Metastatic Breast Carcinoma in the Ovary (tissue), 3 donors: ENCODE measurements around a stretch of chr6.

DNA sequence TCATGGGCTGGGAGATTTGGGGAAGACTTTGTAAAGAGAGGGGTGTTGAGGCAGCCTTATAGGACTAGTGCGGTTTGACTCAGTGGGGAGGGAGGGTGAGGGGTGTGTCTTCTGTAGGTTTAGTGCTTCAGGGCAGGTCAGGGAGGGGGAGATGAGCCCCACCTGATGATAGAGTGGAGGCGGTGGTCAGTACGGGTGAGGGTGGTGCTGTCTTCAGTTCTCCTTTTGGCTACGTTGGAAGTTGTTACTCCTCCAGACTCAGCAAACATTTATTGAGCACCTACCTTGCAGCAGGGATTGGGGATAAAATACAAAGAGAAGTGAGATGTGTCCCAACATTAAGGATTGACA lies 28.3 kb downstream of the DUSP22 start:
- PRO-cap, 3 experiments = no peak in any of the 3 experiments

- PRO-cap, 3 experiments = no peak in any of the 3 experiments
These were observed 45.5 kb downstream of the DUSP22 start for GRCh38 chr6:337617-338347.

GRCh38 chr6:393814-394250 lies 2.3 kb downstream of the IRF4 start:
- PRO-cap, 3 experiments = no peak in any of the 3 experiments

- PRO-cap, 3 experiments = peak in 1 of 3 experiments; most common minus-strand start chr6:672817 (in 1)
These were observed 15.6 kb upstream of the HUS1B start for GRCh38 chr6:672476-672993.

DNA sequence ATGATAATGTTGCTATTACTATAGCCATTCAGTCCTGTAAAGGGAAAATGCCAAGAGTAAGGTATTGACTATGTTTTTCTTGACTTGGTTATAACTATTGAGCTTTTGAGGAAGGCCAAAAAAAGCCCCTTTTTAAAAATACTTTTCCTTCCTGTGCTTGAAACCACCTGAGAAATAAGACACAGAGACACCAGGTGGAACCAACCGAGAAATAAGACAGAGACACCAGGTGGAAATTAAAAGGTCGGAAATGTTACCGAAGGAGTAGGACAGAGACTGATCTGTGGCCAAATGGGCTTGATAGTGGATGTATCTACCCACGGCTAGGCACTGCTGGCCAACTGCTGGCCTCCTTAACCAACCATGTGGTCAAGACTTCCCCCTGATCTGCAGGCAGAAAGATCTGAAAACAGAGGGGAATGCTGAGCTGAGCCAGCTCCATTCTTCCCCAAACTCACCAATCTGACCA lies 121.5 kb upstream of the EXOC2 start:
- PRO-cap, 3 experiments = no peak in any of the 3 experiments

GRCh38 chr6:1161352-1161708 lies 150.6 kb upstream of the FOXQ1 start:
- PRO-cap, 3 experiments = no peak in any of the 3 experiments

DNA sequence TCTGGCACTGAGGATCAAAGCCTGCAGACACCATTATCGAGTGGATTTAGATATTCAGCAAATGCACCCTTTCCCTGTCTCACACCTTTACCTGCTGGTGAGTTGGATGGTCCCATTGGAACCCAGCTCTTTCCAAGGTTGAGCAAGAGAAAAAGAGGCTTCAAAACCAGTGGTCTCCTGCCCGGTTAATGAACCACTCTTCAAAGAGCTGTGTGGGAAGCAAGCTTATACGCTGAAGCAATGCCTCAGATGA lies 83.5 kb upstream of the FOXQ1 start:
- PRO-cap, 3 experiments = no peak in any of the 3 experiments

GRCh38 chr6:1312438-1313053 lies 648 bp downstream of the FOXQ1 start:
- PRO-cap, 3 experiments = no peak in any of the 3 experiments

DNA sequence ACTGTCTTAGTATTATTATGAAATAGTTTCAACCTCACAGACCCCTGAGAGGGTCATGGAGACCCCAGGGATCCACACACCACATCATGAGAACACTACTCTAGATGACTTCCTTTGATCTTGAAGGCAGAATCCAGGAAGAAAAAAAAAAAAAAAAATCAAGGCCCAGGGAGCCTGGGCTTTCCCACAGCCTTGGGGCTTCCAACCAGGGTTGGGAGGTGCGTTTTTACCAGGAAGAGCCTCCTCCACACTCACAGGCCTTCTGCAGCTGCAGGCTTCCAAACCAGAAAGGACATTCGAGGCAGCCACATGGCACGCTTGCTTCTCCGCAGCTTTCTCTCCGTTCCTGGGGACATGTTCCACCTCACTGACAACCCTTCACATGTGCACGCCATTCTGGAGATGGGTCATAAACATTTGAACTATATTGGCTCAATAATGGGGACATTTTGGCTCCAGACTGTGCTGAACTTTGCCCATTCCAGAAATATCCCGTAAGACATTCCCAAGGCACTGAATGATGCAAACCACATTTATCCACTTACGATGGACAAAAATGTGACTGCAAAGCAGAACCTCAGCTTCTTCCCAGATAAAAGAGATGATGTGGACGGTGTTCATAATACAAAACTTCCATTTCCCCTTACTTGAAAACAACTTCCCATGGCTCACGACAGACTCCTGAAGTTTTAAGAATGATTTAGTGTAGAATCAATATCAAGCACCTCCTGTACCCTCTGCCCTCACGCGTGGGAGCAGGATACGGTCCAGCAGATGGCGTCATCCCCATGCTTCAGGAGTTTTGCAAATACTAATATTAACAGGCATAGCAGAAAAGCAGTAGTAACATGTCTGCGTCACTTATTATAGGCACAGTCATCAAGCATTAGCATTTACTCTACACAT lies 25.6 kb upstream of the FOXF2 start:
- PRO-cap, 3 experiments = no peak in any of the 3 experiments

DNA sequence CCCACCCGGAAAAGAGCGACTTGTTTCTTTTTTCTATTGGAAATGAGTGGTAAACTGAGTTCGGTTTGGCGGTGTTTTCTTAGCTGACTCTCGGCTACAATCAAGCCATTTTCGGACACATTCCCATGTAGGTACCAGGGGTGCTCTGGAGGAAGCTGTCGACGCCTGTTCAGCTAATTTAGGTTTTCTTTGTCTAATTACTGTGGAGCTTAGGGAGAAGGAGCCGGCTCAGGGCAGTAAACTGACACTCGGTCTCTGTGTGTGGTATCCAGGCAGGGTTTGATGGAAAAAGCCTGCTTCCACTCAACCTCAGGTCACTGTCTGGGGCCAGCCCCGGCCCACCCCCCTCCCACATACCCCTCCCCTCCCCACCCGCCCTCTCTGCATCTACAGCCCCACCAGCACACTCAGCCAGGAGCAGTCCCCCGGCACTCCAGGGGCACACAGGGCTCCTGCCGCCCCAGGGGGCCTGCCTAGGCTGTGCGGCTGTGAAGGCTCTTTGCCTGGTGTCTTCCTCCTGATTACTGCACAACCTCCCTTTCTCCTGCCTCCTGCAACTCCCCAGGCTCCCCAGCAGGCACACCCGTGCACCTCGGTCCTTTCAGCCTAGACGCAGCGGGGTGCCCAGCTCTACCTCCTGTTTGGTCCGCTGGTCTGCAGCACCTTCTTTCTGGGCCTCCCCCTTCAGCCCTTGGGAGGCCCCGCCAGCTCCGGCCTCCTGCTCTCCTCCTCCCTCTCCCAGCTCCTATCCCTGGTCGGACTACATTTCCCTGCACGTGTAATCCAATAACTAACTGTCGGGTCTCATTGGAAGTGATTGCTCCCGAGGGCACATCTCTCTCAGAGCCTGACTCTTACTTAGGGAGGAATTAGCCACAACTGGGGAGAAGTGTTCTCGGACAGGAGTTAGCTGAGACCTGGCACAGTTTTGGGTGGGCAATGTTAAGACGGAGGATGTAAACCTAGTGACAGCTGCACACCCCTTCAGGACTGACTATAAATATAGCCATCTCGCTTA lies 1.4 kb upstream of the FOXF2 start:
- PRO-cap, 3 experiments = peak in 1 of 3 experiments; most common plus-strand start position 404 of the sequence (in 1); most common minus-strand start position 281 of the sequence (in 1)

- PRO-cap, 3 experiments = no peak in any of the 3 experiments
These were observed 1.1 kb downstream of the FOXF2 start for GRCh38 chr6:1390449-1390814.

DNA sequence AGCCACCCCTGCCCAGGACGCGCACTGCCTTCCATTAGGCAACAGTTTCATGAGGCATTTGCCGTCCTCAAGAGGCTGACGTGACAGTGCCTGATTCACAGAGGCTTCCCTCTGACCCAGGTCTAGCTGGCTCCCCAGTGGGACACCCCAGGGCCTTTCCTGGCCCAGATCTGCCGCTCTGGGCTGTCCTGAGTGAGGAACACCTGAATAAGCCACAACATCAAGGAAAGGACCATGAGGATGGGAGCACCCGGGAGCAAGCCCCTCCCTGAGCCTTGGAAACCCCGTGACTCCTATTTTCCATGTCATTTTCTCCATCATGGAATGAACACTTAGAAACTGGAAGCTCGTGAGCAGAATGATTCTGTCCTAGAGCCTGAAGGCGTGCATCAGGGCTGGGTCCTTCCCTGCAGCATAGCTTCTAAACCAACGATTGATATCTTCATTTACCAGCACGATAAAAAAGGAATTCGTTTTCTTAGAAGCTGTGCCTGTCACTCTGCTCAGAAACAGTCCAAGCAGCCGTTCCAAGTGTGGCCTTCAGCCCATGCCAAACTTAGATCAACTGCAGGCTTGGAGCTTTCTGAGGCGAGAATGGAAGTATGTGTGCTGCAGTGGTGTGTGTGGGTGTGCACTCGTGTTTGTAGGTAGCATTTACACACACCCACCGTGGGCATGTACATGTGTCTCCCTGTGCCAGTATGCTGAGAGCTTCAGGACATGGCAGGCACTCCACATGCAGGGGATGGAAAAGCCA lies 83.2 kb upstream of the FOXC1 start:
- PRO-cap, 3 experiments = peak in 1 of 3 experiments; most common plus-strand start position 335 of the sequence (in 1); most common minus-strand start position 180 of the sequence (in 1)

DNA sequence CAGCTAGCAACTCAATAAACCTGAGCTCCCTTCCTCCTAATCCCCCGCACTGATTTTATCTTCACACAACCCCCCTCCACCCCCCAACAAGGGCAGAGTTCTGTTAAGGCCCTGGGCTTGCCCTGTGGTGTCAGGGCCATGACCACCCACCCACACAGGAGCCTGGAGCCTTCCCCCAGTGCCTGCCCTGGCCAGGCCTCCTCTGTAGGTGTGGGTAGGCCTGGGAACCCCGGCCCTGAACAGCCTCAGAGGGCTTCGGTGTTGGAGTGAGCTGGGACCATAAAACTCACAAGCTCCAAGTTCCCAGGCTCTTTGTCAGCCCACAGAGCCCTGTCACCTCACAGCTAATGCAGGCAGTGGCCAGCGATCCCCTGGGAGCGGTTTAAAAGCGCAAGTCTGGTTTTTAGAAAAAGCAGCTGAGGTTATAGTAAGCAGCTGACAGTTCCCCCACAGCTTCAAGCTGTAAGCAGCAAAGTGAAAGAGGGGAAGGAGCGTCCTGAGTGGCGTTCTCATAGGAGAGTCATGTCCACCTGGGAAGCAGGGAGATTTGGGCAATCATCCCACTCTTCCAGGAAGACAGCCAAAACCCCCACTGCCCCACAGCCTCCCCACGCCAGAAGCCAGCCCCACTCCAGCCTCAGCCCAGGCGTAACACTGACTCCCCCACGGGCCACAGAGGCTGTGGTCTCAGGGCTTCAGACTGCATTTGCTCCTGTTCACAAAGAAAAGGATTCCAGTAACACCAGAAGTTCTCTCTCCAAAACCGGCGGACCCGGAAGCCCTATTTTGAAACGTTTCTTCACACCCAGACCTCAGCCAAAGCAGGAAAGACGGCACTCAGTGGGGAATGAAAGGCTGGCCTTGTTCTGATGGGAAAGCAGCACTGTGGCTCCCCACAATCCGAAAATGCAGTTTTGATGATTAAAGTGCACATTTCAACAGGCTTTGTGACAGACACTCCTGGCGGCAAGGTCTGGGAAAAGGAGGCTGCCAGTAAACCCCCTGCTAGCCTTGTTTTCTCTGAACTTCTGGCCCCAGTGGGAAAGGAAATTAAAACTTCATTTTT lies 34.3 kb upstream of the FOXC1 start:
- PRO-cap, 3 experiments = peak in 2 of 3 experiments; most common plus-strand start position 808 of the sequence (in 2); most common minus-strand start position 532 of the sequence (in 1)

- PRO-cap, 3 experiments = no peak in any of the 3 experiments
These were observed 1.5 kb upstream of the FOXC1 start for GRCh38 chr6:1608162-1608652.

DNA sequence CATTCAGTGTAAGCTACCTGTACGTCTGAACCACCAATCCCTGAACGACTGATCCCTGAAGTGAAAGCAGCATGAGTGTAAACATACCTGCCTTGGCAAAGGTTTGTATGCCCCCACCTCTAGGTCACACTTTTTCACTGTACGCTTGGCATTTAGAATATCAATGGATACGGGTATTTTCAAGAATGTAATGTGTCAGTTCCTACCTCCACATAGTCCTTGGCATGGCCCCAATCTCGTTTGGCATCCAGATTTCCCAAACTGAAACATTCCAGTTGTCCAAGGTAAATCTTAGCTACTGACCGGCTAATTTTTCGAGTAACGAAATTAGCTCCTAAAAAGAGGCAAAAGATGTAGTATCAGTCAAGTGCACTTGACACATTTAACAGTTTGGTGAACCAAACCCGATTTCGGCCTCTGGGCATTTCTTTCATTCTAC lies 315.5 kb downstream of the GMDS start:
- PRO-cap, 3 experiments = no peak in any of the 3 experiments

GRCh38 chr6:1996013-1996613 lies 249.3 kb downstream of the GMDS start:
- PRO-cap, 3 experiments = no peak in any of the 3 experiments

GRCh38 chr6:2034960-2035644 lies 210.3 kb downstream of the GMDS start:
- PRO-cap, 3 experiments = no peak in any of the 3 experiments

DNA sequence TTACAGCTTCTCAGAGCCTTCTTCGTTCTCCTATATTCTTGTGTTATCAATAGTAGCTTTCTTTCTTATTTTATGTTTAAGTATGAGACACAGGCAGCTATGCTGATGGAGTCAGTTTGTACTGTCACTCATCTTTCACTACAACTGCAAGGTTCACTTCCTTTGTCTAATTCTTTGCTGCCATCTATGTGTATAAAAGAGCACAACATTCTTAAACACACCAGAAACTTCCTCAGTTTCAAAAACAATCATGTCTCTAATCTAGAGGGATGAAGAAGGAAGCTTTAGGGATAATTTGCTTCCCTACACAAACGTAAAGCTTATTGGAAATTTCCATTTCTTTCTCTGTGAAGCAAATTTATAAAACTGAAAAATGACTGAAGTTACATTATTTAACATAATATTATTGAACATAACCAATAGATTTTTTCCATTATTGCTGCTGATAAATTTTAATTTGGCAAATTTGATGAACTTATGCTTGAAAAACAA lies 141.1 kb downstream of the GMDS start:
- PRO-cap, 3 experiments = no peak in any of the 3 experiments

DNA sequence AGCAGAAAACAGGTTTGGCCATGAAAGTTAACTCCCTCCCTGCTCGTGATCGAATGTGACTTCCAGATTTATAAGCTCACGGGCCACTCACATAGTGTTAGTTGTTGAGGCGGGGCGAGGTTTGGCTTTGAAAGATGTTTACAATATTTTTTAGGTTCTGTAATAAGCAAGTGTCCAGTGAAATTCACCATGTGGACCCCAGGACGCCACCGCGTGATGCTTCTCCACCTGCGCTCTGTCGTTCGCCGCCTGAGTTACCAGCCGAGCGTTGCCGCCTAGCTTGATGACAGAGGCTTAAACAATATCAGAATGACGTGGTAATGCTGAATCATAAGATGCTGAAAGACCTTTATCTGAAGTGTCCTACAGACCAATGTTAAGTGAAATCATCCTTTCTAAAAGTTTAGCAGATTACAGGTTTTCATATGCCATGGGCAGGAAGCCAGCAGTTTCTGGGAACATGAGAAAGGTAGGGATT lies 241.0 kb downstream of the MYLK4 start:
- PRO-cap, 3 experiments = no peak in any of the 3 experiments

GRCh38 chr6:2616775-2617387 lies 133.8 kb downstream of the MYLK4 start:
- PRO-cap, 3 experiments = no peak in any of the 3 experiments